Spinal cord (tissue), 3 donors: Measurements from ENCODE around the genes GOLPH3 and MTMR12.

- PRO-cap = no peak
- RAMPAGE, long total RNA = no peak
These were observed 11.9 kb downstream of the BASP1 start for GRCh38 chr5:17229239-17229733.

- PRO-cap = no peak
- RAMPAGE, long total RNA = no peak
These were observed 55.6 kb downstream of the H3Y2 start for GRCh38 chr5:17436261-17436656.

DNA sequence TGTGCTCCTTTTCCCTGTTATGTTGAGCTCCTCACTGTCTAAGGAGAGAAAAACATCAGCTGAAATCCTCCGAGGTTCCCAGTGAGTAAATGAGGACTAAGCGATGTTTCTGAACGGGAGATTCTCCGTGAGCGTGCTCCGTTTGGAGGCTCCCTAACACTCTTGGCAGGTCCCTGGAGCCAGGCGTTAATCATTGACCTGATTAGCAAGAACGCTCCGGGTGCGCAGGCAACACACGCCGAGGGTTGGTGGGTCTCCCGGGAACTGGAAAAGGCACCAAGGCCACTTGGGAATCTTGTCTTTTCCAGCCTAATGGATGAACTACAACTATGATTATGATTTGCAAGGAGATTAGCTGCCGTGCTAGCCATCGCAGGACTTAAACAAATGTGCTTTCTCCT lies 640.5 kb downstream of the CDH12 start:
- PRO-cap = no peak
- RAMPAGE, long total RNA = no peak

DNA sequence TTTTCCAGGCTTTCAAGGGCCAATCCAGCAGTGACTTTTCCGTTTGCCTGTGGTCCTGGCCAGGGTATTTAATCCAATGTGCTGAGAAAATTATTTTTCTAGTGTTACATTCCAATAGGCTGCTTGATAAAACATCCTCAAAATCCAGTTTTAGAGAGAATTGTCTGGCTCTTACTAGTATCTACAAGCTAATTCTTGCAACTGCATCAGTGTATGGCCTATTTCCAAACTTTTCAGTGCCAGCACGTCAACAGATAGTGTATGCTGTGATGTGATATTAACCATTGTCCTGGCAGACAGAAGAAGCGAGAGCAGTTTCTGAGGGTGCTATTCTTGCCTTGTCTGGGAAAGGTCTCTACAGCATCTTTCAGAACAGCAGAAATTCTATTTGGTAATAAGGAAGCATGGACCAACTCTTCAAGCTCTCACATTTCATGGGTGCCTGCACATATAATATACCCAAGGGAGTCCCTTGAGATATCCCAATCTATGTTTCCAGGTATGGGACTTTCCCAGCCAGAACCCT lies 174.2 kb upstream of the CDH12 start:
- PRO-cap = no peak
- RAMPAGE, long total RNA = no peak

GRCh38 chr5:23835217-23835489 lies 327.7 kb downstream of the PRDM9 start:
- PRO-cap = no peak
- RAMPAGE, long total RNA = no peak

DNA sequence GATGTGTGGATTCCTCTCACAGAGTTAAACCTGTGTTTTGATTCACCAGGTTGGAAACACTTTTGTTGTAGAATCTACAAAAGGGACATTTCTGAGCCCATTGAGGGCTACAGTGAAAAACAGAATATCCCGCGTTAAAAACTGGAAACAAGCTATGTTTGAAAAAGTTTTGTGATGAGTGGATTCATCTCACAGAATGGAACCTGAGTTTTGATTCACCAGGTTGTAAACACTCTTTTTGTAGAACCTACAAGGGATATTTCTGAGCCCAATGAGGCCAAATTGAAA lies 379.0 kb downstream of the PRDM9 start:
- PRO-cap = no peak
- RAMPAGE, long total RNA = no peak

GRCh38 chr5:28397536-28398061 lies 1359.2 kb upstream of the CDH9 start:
- PRO-cap = no peak
- RAMPAGE, long total RNA = no peak

GRCh38 chr5:31921774-31922293 lies 252.3 kb downstream of the GOLPH3 start:
- PRO-cap = no peak
- RAMPAGE, long total RNA = no peak

GRCh38 chr5:32027258-32028520 lies 146.4 kb downstream of the GOLPH3 start:
- PRO-cap = no peak
- RAMPAGE, long total RNA = no peak

GRCh38 chr5:32108170-32108796 lies 65.8 kb downstream of the GOLPH3 start:
- PRO-cap = no peak
- RAMPAGE, long total RNA = no peak

DNA sequence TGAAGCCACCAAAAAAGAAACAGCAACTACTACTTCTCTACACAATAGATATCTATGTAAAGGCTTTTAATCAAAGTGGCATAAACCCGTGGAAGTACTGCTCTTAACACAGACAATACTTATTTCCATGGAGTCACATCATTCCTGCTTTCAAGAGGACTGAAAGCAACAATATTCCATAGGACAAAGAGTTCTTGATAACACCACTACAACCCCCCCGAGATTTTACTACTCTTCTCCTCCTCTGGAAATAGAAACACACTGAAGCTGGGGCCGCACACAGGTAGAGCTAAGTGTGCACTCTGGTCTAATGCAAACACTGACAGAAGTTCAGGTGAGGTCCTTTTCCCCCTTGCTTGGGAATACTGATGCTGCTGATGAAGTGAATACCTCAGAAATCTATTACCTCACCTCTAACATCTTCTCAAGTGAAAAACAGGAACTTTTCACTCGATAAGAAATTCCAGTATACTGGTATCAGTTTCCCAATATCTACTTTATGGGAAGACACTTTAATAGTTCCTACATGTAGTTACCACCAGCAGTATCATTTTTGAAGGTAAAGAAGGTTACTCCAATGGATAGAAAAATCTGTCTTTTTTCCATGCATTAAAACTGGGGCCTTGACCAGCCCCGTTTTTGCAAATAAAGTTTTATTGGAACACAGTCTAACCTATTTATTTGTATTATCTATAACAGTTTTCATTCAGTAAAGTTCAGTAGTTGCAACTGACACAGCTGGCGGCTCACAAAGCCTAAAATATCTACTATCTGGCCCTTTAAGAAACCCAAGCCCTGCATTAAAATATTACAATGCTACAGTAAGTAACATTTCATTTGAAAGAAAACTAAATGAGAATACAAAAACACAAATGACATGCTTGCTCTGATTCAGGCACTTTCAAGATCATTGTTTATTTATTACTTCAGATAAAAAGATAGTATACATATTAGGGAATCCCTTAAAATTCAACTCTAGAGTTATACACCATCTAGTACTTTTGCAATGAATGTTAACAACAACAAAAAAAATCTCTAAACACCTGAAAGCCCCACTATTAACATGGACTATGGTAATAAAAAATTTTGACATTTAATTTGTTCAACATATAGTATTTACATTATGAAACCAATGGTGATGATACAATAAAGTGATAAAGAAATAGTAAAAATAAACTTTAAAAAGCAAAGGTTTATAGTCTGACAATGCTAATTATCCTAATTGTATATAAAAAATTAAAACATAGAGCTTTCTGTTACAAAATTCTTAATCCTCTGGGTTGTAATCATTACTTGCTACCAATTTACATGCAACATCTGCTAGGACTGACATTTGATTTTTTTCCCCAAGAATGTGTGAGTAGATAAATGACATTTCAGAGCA lies 49.8 kb downstream of the GOLPH3 start:
- PRO-cap = no peak
- RAMPAGE, long total RNA = no peak

DNA sequence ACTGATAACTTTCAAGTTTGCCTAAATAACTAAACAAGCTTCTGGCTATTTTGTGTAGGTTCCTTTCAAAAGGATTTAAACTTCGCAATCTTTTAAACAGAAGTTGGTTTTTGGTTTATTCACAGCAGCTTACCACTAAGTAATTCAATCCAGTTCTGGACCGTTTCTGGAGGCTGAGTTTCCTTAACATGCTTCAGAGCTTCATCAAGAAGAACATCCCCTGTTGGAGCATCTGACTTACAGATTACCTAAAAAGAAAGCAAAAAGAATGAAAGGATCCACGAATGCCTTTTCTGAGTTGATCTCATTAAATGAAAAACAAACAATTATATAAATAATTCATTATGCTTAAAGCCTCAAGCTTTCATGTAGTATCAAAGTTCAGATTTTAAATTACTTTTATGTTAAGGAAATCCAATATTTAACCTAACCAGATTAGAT lies 38.7 kb downstream of the GOLPH3 start:
- PRO-cap = no peak
- RAMPAGE, long total RNA = no peak

GRCh38 chr5:32165271-32166306 lies 8.5 kb downstream of the GOLPH3 start:
- PRO-cap = no peak
- RAMPAGE, long total RNA = no peak

DNA sequence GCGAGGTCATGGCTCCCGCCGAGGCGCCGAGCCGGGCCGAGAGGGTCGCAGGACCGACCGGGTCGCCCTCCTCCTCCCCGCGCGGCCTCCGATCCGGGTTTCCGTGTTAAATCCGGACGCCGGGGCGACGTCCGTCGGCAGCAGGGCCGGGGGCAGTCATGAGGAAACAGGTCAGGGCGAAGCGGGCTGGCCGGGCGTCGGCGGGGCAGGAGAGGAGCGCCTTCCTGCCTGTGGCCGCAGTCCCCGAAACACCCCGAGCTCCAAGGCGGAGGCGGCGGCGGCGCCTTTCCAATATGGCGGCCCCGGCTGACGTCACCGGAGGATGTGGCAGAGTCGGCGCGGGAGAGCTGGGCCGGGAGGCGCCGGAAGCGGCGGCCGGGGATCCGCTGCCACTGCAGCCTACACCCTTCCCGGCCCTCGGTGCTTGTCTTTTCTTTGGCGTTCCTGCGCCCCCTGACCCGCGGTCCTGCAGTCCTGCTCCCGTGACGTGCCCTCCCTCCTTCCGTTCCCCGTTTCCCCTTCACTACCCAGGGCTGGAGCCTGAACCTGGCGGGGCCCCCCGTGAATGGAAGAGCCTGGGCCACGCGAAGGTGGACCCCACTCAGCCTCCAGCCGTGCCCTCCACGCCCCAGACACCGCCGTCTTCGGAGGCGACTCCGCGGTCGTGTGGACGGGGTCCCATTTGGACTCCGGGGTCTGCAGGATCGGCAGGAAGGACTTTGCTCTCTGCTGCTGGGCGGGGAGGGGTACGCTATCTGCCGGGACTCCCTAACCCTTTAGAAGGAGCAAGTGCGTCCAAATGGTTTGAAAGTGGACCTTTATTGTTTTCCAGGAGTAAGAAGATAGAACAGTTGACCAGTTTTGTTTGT lies at the start of gene GOLPH3:
GOLPH3 (minus strand) TSS at position 295 of the 869 bp plus-strand sequence.
- PRO-cap = no peak
- RAMPAGE, long total RNA = no peak

- PRO-cap = no peak
- RAMPAGE, long total RNA = no peak
These were observed 67.5 kb upstream of the GOLPH3 start for GRCh38 chr5:32241430-32242180.

DNA sequence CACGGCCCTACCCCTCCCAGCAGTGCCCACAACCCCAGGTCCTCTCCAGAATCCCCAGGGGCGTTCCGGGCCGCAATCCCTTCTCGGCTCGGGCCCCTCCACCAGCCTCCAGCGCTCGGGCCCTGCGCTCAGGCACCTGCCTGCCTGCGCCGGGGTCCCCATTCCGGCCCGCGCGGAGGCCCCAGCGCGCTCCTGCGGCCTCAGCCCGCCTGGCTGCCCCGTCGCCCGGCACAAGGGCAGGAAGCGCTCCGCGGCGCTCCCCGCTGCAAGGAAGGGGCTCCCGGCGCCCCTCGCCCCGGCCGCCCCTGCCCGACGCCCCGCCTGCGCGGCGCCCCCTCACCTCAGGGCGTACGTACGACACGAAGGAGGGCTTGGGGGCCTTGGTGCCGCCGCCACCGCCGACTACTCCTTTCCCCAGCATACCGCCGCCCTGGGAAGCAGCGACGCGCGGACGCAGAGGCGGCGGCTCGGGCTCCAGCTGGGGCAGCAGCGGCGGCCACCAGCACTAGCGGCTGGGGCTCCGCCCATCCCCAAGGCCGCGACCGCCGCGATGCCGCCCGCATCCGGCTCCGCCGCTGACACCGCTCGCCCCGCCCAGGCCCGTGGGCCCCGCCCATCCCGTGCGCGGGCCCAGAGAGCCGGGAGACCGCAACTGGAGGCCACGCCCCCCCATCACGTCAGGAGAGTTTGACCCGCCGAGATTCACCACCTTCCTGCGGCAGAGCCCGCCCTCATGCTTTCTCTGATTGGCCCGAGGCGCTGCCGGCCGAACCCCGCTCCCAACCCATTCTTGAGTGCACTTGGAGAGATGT lies at the start of gene MTMR12:
MTMR12 (minus strand) TSS at position 522 of the 812 bp plus-strand sequence.
- PRO-cap = no peak
- RAMPAGE, long total RNA = no peak

- PRO-cap = no peak
- RAMPAGE, long total RNA = no peak
These were observed 44.7 kb downstream of the ZFR start for GRCh38 chr5:32399872-32400304.

GRCh38 chr5:32588443-32589125 lies 3.2 kb downstream of the SUB1 start:
- PRO-cap = no peak
- RAMPAGE, long total RNA = no peak

DNA sequence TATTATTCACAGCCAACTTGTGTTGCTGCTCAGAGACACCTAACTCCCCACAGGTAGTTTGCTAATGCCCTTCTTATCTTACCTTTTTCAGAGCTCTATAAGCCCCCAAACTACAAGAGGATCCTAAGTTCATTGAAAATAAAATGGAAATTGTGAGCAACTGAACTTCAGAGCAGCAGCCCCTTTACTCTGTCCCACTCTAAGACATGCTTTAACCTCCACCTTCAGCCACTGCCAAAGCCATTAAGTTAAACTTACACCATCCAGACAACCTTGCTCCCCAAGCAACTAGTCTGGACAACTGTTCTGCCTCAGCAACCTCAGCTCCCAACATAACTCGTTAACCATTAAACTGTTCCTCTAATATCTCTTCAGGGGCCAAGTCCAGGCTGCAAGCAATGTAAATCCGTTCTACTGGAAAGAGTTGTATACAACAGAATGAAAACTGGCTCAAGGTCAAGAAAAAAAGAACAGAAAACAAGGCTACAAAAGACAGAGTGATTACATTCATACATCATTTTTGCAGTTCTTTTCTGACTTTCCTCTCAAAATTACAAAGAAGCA lies 131.8 kb upstream of the TARS1 start:
- PRO-cap = no peak
- RAMPAGE, long total RNA = no peak

DNA sequence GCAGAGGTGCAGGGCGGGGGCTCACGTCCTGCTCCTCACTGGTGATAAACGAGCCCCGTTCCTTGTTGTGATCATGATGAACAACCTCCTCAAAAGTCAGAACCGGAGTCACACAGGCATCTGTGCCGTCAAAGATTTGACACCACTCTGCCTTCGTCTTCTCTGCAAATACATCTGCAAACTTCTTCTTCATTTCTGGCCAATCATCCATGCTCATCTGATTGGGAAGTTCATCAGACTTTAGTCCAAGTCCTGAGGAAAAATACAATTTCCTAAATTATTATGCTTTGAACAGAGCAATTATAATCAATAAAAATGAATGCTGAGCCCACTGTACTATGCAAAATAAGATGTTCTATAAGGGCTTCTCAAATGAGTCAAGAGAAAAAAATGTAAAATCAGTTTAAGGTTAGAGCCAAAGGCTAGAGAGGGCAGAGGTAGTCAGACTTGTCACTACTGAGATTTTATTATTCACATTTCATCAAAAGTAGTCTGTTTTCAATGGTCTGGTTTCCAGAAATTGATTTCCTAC lies 4.8 kb upstream of the SLC45A2 start:
- PRO-cap = no peak
- RAMPAGE, long total RNA = no peak